ENCODE measurements around a stretch of chr2.

DNA sequence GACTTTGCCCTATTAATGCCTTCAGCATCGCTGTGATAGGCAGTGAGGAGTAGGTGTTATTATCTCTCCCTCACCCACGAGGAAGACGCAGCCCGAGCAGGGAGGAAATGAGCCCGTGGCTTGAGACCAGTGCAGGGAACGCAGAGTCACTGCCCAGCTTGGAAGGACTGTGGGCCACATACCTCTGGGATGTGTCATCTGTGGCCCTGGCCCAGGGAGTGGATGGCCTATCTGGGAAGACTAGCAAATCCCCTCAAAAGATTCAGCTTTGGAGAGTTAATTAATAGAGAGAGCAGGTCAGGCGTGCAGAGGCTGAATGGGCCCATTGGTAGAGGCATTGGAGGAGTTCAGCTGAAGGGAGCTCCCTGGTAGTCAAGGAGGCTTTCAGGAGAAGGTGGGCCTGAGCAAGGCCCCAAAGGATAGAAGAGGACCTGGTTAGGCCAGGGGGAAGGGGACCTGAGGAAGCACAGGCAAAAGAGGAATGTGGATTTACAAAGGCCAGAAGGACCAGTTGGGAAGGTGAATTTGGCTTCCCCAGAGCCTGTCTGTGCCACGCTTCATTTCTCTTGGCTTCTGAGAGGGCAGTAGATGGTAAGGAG lies 14.2 kb downstream of the TTC7A start:
- PRO-cap, result no peak

GRCh38 chr2:46973998-46974909 lies 33.2 kb downstream of the TTC7A start:
- PRO-cap, result no peak

- PRO-cap, result no peak
Observed at GRCh38 chr2:46981525-46982318, 40.7 kb downstream of the TTC7A start.

GRCh38 chr2:46997908-46998362 lies 56.9 kb downstream of the TTC7A start:
- PRO-cap, result no peak

DNA sequence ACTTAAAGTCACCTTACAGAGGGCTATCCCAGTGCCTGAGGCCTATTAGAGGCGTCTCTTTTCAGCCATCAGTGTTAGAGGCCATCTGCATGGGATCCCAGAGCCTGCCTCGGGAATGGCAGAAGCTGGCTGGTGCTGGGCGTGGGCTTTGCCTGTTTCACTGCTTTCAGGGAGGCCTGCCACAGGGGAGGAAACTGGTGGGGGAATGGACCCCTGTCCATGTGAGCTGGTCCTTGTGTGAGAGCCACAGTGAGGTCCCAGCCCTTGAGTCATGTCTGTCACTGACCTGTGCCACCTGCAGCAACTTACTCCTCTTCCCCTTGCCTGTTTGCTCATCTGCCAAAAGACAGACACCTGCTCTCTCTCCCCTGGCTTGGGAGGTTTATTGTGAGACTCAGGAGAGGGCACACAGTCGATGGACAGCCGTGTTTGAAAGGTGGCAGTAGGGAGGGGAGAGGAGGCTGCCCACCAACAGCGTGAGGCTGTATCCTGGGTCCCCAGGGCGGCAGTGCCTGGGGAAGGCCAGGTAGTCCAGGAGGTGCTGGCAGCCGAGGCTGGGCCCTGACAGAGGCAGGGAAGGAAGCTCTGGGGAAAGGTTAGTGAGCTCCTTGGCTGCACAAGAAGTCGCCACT lies 92.4 kb downstream of the TTC7A start:
- PRO-cap, result no peak

- PRO-cap, result no peak
Observed at GRCh38 chr2:47041079-47041531, 100.1 kb downstream of the TTC7A start.

DNA sequence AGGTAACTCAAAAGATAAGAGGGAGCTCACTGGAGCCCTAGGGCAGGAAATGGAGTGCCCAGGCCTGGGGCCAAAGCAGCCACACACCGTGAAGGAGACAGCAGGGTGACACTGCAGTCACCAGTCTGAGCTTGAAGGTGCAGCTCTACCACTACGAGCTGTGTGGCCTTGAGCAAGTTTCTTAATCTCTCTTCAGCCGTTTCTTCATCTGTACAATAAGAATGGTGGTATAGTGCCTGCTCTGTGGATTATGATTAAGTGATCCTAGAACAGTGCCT lies 77.9 kb downstream of the STPG4 start:
- PRO-cap, result no peak

- PRO-cap, result no peak
Observed at GRCh38 chr2:47161320-47161908, 6.3 kb upstream of the STPG4 start.

DNA sequence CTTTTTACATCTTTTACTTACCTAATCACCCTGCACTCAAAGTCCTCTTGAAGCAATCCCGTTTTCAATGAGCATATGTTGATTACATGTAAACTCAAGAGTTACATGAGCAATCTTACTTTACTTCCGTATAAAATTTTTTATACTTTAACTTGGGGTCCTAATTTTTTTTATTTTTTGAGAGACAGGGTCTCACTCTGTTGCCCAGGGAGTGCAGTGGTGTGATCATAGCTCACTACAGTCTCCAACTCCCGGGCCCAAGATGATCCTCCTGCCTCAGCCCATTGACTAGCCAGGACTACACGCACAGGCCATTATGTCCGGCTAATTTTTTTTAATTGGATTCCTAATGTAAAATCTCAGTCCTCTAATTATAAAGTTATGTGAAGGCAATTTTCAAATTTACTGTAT lies 2.2 kb downstream of the CALM2 start:
- PRO-cap, result no peak

DNA sequence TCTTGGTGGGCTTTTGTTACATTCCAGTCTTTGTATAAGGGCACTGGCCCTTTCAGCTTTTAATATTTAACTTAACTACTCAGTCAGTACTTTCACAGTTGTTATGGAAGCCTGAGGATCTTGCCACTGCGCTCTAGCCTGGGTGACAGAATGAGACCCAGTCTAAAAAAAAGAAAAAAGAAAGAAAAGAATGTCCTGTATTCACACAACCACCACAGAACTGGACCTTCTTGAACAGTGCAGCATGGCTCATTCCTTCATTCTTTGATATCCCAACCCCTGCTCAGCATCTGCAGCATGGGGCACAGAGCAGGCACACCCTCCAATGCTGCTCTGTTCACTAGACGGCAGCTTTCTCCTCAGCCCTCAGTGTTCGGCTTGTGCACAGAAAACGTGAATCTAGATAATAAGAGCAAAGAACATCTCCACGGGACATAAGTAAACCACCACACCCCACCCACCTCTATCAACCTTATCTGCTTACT lies 59.5 kb upstream of the EPCAM start:
- PRO-cap, result no peak

DNA sequence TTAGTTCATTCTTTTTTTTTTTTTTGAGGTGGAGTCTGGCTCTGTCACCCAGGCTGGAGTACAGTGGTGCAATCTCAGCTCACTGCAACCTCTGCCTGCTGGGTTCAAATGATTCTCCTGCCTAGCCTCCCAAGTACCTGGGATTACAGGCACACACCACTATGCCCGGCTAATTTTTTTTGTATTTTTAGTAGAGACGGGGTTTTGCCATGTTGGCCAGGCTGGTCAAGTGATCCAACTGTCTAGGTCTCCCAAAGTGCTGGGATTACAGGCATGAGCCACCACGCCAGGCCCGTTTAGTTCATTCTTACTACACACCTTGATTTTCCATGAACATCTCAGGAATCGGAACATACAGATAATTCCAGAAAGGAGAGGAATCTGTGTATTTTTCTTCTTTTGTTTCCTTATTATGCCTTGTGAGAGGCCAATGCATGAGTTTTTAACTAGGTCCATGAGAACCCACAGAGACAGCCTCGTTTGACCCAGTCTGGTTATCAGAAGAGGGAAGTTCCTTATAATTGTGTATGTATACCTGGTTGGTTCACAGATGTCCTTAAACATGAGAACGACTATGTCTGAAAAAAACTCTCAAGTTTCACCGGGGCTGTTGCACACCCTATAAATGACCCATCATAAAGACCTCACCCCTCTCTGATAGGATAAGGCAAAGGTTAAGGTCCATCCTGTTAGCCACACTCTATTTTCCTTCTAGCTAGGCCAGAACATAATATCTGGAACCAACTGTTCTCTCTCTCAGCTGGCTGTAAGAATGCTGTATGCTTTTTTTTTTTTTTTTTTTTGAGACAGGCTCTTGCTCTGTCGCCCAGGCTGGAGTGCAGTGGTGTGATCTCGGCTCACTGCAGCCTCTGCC lies 9.0 kb upstream of the EPCAM start:
- PRO-cap, result no peak

GRCh38 chr2:47723934-47724773 lies 58.8 kb upstream of the MSH6 start:
- PRO-cap, result no peak

- PRO-cap, result no peak
Observed at GRCh38 chr2:47798499-47799007, 15.6 kb downstream of the MSH6 start.

GRCh38 chr2:47811336-47812395 lies 28.7 kb downstream of the MSH6 start:
- PRO-cap, result no peak

DNA sequence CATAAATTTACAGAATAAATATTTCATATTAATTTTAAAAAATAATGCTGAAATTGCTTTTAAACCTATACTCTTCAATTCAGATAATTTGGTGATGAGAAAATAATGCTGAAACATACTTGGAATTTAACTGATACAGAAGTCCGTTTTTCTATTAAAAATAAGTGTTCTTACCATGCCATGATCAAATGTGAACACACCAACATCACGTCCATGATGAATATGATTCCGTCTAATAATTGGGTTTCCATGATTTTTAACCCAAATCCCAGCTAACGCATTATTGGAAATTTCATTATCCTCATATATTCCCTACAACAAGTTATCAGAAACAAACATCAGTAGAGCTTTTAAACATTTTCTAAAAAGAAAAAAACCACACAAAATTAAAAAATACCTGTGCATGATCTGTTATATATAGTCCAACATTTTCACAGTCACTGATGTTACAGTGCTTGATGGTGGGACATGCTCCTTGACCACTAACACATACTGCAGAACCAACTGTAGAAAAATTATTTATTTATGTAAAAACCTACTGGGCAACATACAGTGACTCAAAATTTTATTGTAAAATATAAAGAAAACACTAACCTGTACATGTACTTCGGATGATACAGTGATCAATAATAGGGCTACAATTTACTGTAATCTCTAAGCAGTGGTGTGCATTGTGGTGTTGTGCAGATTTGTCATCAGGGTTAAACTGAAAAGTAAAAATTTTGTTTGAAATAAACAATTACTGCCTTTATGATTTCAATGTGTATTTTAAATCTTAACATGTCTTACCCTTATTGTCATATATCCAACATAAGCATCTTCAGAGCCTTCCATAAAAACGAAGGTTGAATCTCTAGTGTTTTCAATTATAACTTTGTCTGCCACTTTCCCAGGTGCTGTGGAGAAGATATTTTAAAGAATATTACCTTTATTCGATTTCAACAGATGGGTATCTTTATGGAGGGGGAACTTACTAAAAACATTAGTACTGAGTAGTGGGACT lies 49.5 kb downstream of the MSH6 start:
- PRO-cap, result no peak

GRCh38 chr2:47867183-47867584 lies 39.1 kb downstream of the FBXO11 start:
- PRO-cap, result no peak

DNA sequence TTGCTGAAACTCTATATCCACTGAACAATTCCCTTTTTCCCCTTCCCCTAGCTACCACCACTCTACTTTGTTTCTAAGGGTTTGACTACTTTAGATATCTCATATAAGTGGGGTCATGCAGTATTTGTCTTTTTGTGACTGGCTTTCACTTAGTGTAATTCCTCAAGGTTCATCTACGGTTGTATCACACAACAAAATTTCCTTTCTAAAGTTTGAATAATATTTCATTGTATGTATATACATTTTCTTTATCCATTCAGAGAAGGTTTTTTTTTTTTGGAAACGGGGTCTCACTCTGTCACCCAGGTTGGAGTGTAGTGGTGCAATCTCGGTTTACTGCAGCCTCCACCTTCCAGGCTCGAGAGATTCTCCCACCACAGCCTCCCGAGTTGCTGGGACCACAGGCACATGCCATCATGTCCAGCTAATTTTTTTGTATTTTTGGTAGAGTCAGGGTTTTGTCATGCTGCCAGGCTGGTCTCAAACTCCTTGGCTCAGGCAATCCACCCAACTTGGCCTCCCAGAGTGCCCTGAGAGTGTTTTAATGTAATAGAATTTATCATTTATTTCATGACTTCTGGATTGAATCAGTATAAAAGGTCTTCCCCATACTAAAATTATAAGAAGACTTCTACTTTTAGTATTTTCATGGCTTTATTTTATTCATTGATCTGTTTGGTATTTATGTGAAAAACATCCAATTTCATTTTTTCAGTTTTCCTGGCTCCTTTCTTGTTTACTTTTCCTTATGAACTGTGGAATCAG lies 26.4 kb downstream of the FBXO11 start:
- PRO-cap, result no peak

- PRO-cap, result no peak
Observed at GRCh38 chr2:48154111-48154469, 160.4 kb upstream of the FOXN2 start.

GRCh38 chr2:49306925-49307286 lies 152.6 kb upstream of the FSHR start:
- PRO-cap, result no peak

- PRO-cap, result unidirectional peak, plus-strand start at chr2:49459455
Observed at GRCh38 chr2:49459324-49459636, 305.0 kb upstream of the FSHR start.